ENCODE results near the genes MS4A4E, MS4A4A, MS4A14 and MS4A8.

GRCh38 chr11:59775042-59775558 lies 19.9 kb downstream of the STX3 start:
- PRO-cap: no peak
- RAMPAGE, long total RNA, 4 experiments: no peak in any of the 4 experiments

DNA sequence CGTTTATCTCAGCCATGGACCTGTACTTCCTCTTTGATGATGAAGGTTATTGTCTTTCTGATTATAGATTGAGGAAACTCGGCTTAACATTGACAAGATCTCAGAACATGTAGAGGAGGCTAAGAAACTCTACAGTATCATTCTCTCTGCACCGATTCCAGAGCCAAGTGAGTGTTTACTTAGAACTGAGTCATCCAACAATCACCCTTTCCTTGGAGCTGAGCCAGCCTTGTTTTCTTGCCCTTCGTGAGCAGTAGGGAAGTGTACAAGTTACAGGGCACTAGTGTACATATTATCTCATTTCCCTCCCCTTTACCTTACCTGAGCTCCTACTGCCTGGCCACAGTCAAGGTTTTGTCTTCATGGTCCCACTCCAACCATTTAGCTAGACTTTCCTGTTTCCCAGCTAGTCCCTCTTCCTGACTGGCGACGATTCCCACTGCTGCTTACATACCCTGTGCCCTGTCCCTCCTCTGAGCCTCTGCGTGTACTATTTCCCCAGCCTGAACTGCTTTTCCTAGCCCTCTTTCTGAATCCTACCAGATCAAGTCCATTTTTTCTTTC lies 23.5 kb downstream of the MRPL16 start:
- PRO-cap: no peak
- RAMPAGE, long total RNA, 4 experiments: no peak in any of the 4 experiments

- PRO-cap: no peak
- RAMPAGE, long total RNA, 4 experiments: no peak in any of the 4 experiments
These were observed 5.4 kb upstream of the MRPL16 start for GRCh38 chr11:59815836-59816467.

GRCh38 chr11:60242590-60243354 lies at the start of gene MS4A4E:
Gene MS4A4E, minus strand, starts transcription at chr11:60243137.
- PRO-cap: bidirectional peak, plus-strand start at chr11:60242921, minus-strand start at chr11:60242789
- RAMPAGE, long total RNA, 4 experiments: start-site peak on the minus strand in 2 of 4 experiments, at chr11:60243066-60243099 at its widest, 11 to 66 reads per replicate

GRCh38 chr11:60280284-60280947 lies at the start of gene MS4A4A:
Gene MS4A4A, plus strand, starts transcription at chr11:60280666.
- PRO-cap: unidirectional peak, plus-strand start at chr11:60280666
- RAMPAGE, long total RNA, 4 experiments: start-site peak on the plus strand in 2 of 4 experiments, at chr11:60280582-60280698 at its widest, 14 to 21 reads per replicate

- PRO-cap: no peak
- RAMPAGE, long total RNA, 4 experiments: no peak in any of the 4 experiments
These were observed at the start of gene MS4A14 for GRCh38 chr11:60396197-60396743. Gene MS4A14, plus strand, starts transcription at chr11:60396459.

DNA sequence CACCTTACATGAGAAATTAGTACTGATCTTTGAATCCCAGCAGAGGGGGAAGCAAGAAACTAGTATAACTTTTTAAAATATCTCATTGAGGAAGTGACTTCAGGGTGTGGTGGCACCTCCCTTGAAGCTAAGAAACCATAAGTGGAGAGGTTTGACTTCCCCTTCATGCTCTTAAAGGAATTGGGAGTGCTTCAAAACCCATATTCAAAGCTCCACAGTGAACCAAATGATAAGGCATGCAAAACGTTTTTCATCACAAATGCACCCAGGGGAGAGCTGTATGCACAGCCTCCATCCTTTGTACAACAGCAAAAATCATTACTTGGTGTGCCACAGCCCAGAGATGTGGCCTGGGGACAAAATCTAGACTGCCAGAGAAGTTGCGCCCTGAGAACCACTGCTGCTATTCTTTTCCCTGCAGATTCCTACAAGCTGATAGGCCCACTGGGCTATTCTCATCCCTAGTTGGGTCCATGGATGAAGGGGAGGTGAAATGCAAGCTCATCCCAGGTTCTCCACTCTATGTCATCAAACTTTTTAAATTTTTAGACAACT lies 659 bp downstream of the MS4A14 start:
- PRO-cap: no peak
- RAMPAGE, long total RNA, 4 experiments: no peak in any of the 4 experiments

DNA sequence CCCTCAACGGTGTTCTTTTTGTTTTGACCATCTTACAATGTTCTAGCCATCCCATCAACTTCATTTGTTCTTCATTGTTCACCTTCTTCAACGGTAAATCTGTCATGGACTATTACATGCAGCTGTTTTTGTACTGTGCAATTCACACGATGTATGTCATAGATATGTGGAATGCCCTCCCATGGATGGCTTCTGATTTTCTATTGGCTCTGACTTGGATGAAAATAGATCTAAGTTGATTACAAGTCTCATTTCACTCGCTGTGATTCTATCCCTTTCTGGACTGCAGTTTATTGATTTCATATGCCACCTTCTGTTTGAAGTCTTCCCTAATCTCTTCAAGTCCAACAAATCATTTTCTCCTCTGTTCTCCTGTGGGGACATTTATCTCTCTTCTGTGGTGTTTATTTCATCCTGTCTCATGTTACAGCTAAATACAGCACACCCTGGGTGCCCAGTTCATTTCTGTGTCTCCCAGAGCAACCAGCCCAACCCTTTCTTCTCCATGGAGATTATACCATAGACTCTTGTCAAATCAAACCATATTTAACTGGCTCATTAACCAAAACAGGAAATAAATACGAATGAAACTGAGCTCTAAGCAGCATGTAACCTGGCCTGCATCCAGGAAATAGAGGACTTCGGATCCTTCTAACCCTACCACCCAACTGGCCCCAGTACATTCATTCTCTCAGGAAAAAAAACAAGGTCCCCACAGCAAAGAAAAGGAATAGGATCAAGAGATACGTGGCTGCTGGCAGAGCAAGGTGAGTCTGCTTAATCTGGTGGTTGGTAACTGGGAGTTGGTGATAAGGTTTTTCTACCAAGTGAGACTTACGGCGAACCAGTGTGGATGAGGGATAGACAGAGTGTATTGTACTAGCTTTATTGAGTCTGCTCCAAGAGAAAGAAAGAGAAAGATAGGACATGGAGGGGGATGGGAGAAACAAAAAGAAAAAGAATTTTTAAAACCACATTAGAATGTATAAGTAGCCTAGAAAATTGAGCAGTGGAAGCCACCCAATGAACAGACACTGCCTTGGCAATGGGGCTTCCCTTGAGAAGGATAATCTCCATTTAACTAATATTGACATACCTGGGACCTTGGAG lies at the start of gene MS4A8:
MS4A8 (plus strand) TSS at position 604 of the 1,110 bp plus-strand sequence.
- PRO-cap: bidirectional peak, plus-strand start at position 577 of the sequence, minus-strand start at position 474 of the sequence
- RAMPAGE, long total RNA, 4 experiments: start-site peak on the plus strand in 4 of 4 experiments, centred at positions 677 to 705 of the sequence, 24 to 3,660 reads per replicate; start-site peak on the minus strand in 1 of 4 experiments, centred at position 131 of the sequence, 9 reads per replicate

DNA sequence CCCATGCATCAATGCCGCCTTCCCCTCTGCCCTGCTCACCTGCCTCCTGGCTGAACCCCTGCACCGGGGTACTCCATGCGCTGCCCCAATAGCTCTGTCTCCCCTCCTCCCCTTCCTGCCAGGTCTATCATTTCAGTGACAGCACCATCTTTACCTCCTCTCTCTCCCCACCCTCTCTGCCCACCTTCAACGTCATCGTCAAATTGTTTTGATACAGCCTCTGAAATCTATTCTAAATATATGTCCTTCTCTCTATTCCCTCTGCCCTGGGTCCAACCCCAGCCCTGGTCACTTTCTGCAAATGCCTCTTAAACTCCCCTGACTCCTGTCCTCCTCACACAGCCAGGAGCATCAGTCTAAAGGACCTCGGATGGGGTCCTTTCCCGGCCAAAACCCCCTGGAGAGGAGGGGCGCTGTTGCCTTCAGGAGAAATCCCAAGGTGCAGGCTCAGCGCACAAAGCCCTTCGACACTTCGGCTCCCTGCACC lies 13.8 kb downstream of the SLC15A3 start:
- PRO-cap: no peak
- RAMPAGE, long total RNA, 4 experiments: no peak in any of the 4 experiments

- PRO-cap: no peak
- RAMPAGE, long total RNA, 4 experiments: no peak in any of the 4 experiments
These were observed 11.0 kb downstream of the SLC15A3 start for GRCh38 chr11:60940871-60941475.

DNA sequence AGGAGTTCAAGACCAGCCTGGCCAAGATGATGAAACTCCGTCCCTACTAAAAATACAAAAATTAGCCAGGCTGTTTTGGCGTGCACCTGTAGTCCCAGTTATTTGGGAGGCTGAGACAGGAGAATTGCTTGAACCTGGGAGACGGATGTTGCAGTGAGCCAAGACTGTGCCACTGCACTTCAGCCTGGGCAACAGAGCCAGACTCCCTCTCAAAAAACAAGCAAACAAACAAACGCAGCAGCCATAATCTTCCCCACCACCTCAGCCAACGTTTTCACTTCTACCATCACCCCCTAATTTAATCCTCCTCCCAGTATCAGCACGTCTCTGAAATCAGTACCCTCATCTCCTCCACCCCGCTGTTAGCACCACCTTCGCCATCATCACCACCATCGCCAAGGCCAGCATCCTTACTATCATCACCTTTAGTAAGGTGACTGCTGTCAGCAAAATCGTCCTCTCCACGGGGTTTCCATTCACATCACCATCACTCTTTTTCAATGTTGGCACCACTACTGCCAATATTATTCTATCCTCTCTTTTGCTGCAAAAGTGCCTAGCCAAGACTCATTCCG lies 7.9 kb downstream of the SLC15A3 start:
- PRO-cap: no peak
- RAMPAGE, long total RNA, 4 experiments: no peak in any of the 4 experiments

- PRO-cap: no peak
- RAMPAGE, long total RNA, 4 experiments: no peak in any of the 4 experiments
These were observed 12.6 kb downstream of the CD6 start for GRCh38 chr11:60984099-60984553.

DNA sequence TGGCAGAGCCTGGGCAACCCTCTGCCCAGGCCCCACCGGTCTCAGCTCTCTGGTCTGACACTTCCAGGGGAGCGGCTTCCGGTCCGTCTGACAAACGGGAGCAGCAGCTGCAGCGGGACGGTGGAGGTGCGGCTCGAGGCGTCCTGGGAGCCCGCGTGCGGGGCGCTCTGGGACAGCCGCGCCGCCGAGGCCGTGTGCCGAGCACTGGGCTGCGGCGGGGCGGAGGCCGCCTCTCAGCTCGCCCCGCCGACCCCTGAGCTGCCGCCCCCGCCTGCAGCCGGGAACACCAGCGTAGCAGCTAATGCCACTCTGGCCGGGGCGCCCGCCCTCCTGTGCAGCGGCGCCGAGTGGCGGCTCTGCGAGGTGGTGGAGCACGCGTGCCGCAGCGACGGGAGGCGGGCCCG lies 36.0 kb downstream of the CD6 start:
- PRO-cap: bidirectional peak, plus-strand start at position 93 of the sequence, minus-strand start outside the sequence
- RAMPAGE, long total RNA, 4 experiments: no peak in any of the 4 experiments

DNA sequence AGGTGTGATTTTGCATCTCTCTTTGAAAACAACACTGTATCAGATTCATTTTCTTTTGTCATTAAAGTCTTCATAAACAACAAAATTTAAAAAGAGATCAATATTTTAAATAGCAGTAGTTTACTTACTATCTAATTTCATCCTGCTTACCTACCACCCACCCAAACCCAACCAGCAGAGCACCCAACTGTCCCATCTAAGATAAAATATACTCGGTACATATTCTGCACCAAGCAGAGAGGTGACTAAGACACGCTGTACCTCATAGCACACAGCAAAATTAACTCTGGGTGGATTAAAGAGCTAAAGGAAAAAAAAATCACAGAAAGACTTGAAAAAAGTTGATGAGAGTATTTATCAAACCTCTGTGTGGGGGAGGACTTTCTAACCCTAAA lies 25.9 kb upstream of the CD5 start:
- PRO-cap: no peak
- RAMPAGE, long total RNA, 4 experiments: no peak in any of the 4 experiments

- PRO-cap: bidirectional peak, plus-strand start at chr11:61083720, minus-strand start at chr11:61083704
- RAMPAGE, long total RNA, 4 experiments: no peak in any of the 4 experiments
These were observed 18.7 kb upstream of the CD5 start for GRCh38 chr11:61083541-61084049.

- PRO-cap: no peak
- RAMPAGE, long total RNA, 4 experiments: no peak in any of the 4 experiments
These were observed 28.9 kb downstream of the CD5 start for GRCh38 chr11:61131135-61131722.

DNA sequence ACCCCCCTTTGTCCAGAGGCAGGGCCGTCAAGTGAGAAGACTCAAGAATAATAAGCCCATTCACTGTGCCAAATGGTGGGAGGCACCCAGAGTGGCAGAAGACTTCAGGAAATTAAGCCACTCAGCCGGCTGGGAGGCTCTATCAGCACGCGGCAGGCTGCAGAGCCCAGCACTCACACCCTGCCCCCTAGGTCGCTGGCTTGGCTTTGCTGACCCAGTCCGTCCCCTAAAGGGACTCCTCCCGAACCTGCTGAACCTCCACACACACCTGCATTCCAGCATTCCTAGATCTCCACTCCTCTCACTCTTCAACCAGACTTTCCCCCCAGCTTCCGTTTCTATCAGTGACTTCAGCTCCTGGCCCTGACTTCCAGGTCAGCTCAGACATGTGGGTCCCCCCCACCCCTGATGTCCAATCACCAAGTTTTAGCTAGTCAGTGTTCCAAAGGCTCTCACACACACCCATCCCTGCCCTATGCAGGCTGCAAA lies 11.4 kb downstream of the VPS37C start:
- PRO-cap: no peak
- RAMPAGE, long total RNA, 4 experiments: no peak in any of the 4 experiments

- PRO-cap: no peak
- RAMPAGE, long total RNA, 4 experiments: no peak in any of the 4 experiments
These were observed 10.9 kb downstream of the VPS37C start for GRCh38 chr11:61150303-61150697.

DNA sequence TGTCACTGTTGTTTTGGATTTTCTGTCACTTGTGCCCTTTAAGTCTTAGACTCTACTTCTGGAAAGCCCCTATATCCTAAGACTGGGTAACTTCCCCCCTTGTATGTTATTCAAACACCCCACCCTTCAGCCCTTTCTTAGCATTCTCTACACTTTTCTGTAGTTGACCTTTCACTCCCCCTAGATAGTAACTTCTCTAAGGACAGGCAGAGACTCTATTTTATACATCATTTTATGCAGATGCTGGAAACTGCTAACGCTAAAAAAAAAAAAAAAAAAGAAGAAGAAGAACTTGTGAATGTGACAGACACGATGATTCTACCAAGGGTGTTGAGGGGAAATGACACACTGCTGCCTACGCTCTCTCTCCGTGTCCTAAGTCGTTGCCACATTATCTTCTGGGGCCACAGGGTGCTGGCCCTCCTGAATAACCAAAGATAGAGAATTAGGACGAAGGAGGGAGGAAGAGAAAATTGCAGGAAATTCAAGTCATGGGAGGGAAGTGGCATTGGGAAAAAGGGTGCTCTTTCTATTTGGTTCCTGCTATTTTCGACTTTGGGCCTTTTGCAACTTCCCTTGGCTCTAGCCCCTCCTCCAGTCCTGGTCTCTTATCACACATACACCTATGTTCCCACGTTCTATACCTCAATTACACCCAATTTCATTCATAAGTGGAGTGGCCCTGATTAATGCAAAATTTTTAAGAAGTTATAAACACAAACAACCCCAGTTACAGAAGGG lies 3.0 kb upstream of the VPS37C start:
- PRO-cap: no peak
- RAMPAGE, long total RNA, 4 experiments: no peak in any of the 4 experiments

GRCh38 chr11:61293466-61294728 lies 1.2 kb downstream of the VWCE start:
- PRO-cap: unidirectional peak, plus-strand start at chr11:61294311
- RAMPAGE, long total RNA, 4 experiments: no peak in any of the 4 experiments

Data from Peyer's patch (tissue), 4 donors.